Myometrial cell (primary cell): ENCODE results near the genes MAPKAPK5 and OAS2.

- RAMPAGE, long total RNA: no peak
Measured at GRCh38 chr12:111841968-111842525, at the start of gene MAPKAPK5. Gene MAPKAPK5 (plus strand): TSS chr12:111842228.

DNA sequence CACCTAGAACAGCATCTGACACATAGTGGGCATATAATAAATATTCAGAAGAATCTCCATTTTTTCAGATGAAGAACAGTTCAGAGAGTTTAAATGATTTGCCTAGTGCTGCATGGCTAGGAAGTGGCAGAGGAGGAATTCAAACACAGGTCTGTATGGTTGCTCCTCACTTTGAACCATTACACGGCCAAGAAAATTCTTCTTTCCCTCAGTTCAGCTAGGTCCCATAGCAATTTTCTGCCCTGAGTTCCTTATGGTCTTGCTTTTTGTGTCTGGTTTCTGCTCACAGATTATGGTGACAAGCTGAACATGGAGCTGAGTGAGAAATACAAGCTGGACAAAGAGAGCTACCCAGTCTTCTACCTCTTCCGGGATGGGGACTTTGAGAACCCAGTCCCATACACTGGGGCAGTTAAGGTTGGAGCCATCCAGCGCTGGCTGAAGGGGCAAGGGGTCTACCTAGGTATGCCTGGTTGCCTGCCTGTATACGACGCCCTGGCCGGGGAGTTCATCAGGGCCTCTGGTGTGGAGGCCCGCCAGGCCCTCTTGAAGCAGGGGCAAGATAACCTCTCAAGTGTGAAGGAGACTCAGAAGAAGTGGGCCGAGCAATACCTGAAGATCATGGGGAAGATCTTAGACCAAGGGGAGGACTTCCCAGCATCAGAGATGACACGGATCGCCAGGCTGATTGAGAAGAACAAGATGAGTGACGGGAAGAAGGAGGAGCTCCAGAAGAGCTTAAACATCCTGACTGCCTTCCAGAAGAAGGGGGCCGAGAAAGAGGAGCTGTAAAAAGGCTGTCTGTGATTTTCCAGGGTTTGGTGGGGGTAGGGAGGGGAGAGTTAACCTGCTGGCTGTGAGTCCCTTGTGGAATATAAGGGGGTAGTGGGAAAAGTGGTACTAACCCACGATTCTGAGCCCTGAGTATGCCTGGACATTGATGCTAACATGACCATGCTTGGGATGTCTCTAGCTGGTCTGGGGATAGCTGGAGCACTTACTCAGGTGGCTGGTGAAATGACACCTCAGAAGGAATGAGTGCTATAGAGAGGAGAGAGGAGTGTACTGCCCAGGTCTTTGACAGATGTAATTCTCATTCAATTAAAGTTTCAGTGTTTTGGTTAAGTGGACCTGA lies 9.0 kb downstream of the ERP29 start:
- RAMPAGE, long total RNA: no peak

DNA sequence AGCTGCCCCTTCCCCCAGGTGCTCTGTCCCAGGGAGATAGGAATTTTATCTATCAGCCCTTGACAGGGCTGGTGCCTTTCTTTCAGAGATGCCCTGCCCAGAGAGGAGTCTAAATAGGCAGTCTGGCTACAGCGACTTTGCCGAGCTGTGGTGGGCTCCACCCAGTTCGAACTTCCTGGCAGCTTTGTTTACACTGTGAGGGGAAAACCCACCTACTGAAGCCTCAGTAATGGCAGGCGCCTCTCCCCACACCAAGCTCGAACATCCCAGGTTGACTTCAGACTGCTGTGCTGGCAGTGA lies 33.4 kb downstream of the TRAFD1 start:
- RAMPAGE, long total RNA: no peak

GRCh38 chr12:112247991-112248655 lies 122.8 kb downstream of the TRAFD1 start:
- RAMPAGE, long total RNA: no peak

DNA sequence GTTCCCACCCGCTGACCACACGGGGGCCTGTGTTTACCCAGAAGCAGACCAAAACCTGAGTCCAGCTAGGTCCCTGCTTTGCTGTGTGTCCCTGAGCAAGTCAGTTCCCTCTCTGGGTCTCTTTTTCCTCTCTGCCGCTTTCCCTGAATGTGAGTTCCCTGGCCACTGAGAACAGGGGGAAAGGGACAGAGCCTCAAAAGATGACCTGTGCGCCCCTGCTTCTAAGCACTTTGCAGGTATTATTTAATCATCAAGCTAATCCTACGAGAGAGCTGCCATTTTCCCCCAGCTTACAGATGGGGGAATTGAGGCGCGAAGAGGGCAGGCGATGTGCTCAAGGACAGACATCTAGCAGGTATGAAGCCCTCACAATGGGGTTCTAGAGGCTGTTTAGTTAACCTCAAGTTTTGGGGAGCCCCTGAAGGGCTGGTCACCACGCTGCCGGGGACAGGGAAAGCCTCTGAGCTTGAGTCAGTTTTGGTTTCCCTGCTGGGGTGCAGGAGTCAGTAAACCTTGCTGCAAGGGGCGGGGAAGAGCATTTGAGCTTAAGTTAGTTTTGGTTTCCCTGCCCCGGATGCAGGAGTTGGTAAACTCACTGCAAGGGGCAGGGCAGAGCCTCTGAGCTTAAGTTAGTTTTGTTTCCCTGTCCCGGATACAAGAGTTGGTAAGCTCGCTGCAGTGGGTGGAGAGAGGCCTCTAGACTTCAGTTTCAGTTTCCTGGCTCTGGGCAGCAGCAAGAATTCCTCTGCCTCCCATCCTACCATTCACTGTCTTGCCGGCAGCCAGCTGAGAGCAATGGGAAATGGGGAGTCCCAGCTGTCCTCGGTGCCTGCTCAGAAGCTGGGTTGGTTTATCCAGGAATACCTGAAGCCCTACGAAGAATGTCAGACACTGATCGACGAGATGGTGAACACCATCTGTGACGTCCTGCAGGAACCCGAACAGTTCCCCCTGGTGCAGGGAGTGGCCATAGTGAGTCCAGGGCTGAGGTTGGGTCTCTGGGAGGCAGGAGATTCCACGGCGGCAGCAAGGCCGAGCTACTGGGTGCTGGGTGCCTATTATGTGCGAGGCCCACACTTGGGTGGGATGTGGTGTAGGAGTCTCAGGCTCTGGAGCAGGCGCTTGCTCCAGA lies at the start of gene OAS2:
OAS2 (plus strand) TSS at position 706 of the 1,132 bp plus-strand sequence.
- RAMPAGE, long total RNA: no peak

DNA sequence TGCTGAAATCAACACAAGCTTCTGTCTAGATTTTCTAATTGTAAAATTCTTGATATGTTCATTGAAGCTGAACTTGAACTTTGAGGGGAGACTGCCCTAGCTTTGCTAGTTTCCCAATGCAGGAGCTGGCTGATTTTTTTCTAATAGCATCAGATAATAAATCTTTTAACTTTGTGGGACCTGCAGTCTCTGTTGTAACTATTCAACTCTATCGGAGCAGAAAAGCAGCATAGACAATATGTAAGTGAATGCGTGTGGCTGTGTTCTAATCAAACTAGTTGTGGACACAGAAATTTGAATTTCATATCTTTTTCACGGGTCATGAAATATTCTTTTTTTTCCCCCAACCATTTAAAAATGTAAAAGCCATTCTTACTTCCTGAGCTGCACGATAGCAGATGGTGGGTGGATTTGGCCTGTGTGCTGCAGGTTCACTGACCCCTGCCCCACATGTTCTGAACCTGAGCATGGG lies 5.6 kb downstream of the DTX1 start:
- RAMPAGE, long total RNA: no peak

DNA sequence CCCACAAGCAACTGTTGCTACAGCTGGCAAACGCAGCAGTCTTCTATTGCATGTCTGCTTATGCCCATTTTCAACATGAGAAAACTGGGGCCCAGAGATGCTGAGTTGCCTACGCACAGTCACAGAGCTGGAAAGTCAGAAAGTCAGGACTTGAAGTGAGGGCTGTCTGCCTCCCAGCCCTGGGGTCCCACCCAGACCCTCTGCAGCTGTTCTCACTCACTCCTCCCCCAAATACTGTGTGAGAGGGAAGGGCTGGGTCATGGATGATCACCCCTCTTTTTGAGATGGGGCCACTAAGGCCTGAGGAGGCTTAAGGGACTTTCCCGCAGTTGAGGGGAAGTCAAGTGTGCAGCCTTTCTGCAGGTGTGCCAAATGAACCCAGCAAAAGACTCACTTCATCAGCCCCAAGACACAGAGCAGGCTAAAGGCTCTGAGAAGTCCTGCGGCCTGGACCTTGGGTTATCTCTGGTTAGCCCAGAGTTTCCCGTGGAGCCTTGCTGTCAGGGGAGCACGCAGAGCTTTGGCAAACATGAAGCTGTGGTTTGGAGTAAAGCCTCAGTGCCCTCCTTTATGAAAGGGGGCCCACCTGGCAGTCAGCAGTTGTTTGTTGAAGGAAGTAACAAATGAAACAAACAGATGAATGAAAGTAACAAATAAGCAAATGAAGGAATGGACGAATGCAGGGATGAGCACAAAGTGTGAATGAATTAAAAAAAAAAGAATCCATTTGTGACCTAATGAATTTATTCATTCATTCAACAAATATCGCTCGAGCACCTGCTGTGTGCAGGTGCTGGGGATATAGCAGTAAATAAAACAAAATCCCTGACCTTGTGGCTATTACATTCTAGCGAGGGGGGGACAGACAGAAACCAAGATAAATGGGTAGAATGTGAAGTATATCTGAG lies 18.8 kb downstream of the DTX1 start:
- RAMPAGE, long total RNA: no peak

DNA sequence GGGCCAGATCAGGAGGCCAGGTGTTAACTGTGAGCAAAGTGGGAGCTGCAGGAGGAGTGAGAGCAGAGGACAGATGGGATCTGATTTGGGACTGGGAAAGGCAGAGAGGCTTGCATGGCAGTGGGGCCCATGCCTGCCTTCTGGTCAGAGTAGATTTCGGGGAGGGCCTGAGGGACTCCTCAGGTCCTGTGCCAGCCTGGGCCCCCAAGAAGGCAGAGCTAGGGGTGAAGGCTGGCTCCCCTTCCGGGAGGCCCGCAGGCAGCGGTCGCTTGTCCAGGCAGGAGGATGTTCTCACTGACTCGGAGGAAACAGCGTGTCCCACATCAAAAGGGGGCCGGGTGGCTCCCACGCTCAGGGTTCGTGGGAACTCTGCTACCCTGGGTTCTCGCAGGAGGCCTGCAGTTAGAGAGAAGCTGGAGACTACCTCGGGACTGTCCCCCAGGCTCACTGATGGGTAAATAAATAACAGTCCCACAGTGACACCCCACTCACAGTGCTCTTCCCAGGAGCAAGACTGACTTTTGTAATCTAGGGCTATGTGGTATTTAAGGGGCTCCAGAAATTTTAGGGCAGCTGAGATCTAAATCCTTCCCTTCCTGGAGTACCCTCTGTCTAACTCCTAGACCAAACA lies 32.9 kb downstream of the DTX1 start:
- RAMPAGE, long total RNA: no peak

GRCh38 chr12:113223935-113224415 lies 2.7 kb downstream of the TPCN1 start:
- RAMPAGE, long total RNA: no peak

- RAMPAGE, long total RNA: no peak
Measured at GRCh38 chr12:113232850-113233815, 11.9 kb downstream of the TPCN1 start.

DNA sequence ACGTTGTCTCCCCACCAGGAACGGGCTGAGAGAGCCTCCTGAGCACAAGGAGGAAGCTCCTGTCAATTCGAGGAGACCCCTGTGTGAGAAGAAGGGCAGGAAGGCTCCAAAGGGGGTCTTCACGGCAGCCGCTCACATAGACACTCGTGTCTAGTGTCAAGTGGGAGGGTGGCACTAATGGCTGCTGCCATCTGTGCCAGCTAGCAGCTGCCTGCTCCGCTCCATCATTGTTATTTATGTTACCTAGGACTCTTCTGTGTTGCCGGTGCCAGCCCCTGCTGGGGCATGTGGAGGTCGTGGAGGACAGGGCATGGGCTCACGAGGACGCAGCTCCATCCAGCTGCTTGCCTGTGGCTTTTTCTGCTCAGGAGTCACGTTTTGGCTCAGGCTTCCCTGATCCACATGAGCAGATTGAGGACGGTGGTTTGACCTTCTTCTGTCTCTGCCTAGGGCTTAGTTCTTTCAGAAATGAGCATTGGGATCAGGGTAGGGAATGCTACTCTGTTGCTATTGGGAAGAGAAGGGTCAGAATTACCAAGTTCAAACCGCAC lies 31.2 kb downstream of the TPCN1 start:
- RAMPAGE, long total RNA: no peak

DNA sequence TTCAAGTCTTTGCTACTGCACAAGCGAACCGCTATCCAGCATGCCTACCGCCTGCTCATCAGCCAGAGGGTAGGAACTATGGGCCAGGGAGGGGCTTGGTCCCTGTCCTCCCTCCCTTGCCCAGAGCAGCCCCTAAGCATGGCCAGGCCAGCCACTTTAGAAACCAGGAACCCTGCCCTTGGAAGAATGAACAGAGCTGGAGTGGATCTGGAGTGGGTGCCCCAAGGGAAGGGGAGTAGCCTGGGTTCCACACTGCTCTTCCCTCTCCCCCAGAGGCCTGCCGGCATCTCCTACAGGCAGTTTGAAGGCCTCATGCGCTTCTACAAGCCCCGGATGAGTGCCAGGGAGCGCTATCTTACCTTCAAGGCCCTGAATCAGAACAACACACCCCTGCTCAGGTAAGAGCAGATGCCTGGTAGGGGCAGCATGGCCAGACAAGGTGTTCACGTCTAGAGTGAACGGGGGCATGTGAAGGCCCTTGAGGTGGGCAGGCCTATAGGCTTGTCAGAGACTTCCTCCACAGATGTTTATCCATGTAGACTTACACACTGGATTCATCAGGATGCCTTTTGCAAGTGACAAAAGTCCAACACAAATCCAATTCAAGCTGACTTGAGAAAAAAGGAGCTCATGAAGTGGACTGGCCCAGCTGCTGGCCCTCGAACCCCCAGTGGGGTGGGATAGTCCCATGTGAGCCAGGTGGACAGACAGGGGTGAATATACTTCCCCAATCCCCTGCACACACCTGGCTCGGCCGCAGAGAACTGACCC lies 55.9 kb downstream of the TPCN1 start:
- RAMPAGE, long total RNA: no peak

DNA sequence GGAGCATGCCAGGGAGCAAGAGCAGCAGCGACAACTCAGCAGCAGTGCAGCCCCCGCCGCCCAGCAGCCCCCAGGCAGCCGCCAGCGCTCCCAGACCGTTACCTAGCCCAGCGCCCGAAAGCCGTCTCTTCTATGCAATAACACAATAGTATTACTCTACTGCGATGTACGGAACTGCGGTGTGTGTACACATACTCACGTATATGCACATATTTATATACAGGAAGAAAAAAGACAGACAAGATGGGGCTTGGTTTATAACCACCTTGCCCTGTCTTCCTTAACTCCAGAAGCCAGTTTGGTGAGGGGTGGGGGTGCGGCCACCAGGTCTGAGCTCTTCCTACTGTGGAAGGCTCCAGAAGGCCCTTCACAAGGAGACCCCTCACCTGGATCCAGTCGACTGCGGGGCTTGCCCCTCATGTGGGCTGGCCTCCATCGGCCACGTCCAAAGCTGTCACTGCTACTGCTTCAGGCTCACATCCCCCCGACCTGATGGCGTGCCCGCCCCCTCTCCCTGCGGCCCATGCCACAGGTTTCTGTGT lies 38.9 kb downstream of the SLC8B1 start:
- RAMPAGE, long total RNA: no peak

GRCh38 chr12:113299387-113300354 lies 35.2 kb downstream of the SLC8B1 start:
- RAMPAGE, long total RNA: no peak

GRCh38 chr12:113408736-113409328 lies 5.1 kb upstream of the SDS start:
- RAMPAGE, long total RNA: no peak

DNA sequence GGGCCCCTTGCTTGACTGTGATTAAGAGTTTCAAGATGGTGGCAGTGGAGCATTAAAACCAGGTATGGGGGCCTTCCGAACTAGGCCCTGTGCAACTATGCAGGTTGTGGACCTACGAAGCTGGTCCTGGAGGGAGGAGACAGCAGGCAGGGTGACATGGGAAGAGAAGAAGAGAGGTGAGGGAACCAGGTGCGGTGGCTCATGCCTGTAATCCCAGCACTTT lies 22.4 kb upstream of the LHX5 start:
- RAMPAGE, long total RNA: no peak

DNA sequence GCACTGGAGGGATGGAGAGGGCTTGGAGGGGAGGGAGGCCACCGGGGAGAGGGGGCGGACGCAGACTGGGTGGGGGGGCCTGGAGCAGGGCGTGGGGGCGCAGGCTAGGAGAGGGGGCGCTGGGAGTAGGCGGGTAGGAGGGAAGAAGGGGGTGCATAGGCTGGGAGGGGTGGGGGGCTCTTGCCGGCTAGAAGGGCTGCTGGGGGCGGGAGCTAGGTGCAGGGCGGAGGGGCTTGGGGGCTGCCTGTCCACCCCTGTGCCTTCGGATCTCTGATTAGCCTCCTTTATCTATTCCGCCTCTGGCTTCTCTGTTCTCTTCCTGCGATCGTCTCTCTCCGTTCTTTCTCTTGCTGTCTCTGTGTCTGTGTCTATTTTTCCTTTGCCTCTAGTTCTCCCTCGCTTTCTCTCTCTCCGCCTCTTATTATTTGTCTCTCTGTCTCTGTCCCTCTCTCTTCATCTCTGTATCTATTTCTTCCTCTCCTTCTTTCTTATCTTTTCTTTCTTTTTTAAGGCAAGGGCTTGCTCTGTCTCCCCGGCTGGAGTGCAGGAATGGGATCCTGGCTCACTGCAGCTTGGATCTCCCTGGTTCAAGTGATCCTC lies 166.8 kb upstream of the LHX5 start:
- RAMPAGE, long total RNA: no peak

GRCh38 chr12:113914023-113914436 lies 52.1 kb downstream of the RBM19 start:
- RAMPAGE, long total RNA: no peak

DNA sequence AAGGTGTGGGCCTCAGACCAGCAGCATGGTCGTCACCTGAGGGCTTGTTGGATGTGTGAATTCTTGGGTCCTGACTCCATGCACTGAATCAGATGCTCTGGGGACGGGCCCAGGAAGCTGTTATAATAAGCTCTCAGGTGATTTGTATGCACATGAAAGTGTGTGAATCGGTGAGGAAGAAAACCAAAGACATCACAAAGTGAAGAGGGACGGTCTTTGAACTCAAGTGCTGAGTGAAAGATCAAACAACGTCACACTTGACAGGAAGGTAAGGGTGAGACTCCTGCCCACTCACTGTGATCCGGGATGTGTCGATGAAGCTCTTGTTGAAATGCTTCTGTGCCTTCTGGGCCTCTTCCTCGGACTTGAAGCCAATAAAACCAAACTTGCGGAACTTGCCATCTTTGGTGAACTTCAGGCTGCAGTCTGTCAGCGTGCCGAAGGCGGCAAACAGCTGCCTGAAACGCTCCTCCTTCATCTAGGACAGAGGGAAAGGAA lies 4.1 kb downstream of the RBM19 start:
- RAMPAGE, long total RNA: no peak

DNA sequence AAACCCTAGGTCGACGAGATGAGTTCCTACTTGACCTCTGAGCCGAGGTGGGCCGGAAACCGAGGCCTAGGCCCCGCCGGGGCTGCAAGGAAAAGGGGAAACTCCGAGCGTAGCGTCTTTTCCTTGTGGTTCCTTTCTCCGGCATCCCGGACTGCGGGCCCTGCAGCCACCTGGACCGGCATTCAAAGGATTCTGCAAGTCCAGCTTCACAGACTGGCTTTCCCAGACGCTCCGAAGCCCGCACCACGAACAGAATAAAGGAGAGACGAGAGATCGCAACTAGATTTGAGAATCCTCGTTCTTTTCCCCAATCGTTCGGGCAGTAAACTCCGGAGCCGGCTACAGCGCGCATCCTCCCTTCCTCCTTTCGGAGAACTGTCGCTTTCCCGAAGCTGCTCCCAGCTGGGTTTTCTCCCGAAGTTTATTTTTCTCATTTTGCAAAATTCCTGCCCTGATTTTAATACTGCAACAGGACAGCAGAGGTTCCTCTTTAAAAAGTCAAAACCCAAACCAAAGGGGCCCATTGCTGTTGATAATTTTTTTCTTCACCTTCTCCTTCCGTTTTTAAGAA lies 3.6 kb upstream of the TBX5 start:
- RAMPAGE, long total RNA: no peak